Metastatic Breast Carcinoma in the Brain (tissue), 10 donors: ENCODE data around the gene SPATA48.

- PRO-cap, 10 experiments = peak in 1 of 10 experiments; most common plus-strand start chr7:47362164 (in 1)
Measured at GRCh38 chr7:47361515-47362293, 220.2 kb downstream of the TNS3 start.

- PRO-cap, 10 experiments = no peak in any of the 10 experiments
Measured at GRCh38 chr7:47457439-47458057, 124.4 kb downstream of the TNS3 start.

DNA sequence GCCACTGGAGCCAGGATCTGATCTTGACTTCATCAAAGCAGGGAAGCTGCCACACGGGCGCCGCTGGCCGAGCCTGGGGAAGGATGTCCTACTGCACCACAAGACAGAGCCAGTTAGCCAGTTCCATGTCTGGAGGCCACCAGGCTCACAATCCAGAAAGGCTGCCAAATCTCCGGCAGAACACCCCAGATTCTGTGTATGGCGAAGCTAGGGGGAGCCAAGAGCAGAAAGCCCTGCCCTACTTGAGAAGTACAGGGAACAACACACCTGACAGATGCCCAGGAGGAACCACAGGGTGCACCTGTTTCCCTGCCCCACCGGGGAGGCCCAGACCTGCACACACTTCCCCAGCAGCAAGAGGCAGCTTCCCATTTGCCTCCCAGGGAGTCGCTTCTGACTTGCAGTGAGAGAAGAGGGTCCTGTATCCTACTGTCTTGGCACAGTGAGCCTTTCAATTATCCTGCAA is 101.9 kb downstream of the TNS3 start:
- PRO-cap, 10 experiments = no peak in any of the 10 experiments

- PRO-cap, 10 experiments = no peak in any of the 10 experiments
Measured at GRCh38 chr7:47497239-47497908, 84.5 kb downstream of the TNS3 start.

- PRO-cap, 10 experiments = peak in 1 of 10 experiments; most common plus-strand start chr7:47501778 (in 1); most common minus-strand start chr7:47501529 (in 1)
Measured at GRCh38 chr7:47501353-47501846, 80.5 kb downstream of the TNS3 start.

DNA sequence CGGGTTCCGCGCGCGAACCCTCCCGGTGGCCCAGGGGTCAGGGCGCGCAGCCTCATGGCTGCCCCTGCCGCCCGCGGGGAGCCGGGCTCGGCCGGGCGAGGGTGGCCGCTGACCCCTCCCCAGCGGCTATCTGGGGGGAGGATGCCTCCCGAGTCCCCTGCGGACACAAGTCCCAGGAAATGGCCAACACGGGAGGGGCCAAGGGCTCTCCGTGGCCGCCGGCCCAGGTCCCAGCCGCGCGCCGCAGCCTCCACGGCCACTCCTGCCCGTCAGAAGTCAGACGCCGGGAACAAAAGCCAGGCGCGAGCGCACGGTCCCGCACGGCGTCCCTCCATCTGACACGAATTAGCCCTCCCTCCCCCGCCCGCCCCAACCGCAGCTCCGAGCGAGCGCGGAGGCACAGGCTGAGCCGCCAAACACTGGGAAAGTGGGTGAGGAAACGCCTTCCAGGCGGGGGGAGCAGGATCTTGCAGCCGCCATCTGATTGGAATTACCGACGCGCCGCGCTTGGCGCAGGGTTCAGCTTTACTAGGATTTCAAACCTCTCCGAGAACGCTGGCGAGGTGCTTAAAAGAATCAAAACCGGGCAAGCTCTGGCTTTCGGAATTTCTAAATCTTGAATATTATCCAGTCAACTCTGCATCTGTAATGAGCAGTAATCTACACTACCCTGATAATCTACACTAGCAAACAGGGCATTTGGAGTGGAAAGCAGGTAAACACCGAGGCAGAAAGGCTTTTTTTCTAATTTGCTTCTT is 44.7 kb downstream of the TNS3 start:
- PRO-cap, 10 experiments = peak in 6 of 10 experiments; most common plus-strand start position 272 of the sequence (in 4); most common minus-strand start position 347 of the sequence (in 4)

DNA sequence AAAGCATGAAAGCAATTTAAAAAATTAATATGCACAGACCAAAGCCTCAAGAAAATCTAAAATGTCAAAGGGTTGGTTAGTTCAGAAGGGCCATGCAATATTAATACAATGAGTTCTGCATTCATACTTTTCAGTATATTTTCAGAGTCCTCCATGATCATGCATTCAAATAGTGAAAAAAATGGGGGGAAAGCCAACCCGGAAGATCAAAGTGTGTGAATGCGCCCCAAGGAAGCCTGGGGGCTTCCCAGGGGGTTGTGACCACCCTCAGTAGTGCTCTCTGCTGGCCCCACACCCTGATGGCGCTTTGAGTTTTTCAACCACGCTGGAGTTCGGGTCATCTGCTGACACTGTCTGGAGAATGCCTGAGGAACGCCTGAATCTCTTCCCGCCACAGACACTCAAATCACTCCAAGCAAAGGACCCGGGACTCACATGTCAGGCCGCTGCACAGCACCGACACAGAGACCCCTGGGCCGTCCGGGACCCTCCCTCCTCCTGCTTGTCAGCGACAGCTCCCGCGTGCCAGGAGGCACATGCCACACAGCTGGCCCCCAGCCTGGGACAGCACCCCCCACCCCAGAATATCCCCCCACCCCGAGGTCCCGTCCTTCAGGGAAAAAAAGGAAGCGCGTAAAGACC is 1.0 kb downstream of the TNS3 start:
- PRO-cap, 10 experiments = peak in 5 of 10 experiments; most common plus-strand start position 347 of the sequence (in 5); most common minus-strand start position 301 of the sequence (in 1)

- PRO-cap, 10 experiments = no peak in any of the 10 experiments
Measured at GRCh38 chr7:47582832-47583154, 882 bp upstream of the TNS3 start.

DNA sequence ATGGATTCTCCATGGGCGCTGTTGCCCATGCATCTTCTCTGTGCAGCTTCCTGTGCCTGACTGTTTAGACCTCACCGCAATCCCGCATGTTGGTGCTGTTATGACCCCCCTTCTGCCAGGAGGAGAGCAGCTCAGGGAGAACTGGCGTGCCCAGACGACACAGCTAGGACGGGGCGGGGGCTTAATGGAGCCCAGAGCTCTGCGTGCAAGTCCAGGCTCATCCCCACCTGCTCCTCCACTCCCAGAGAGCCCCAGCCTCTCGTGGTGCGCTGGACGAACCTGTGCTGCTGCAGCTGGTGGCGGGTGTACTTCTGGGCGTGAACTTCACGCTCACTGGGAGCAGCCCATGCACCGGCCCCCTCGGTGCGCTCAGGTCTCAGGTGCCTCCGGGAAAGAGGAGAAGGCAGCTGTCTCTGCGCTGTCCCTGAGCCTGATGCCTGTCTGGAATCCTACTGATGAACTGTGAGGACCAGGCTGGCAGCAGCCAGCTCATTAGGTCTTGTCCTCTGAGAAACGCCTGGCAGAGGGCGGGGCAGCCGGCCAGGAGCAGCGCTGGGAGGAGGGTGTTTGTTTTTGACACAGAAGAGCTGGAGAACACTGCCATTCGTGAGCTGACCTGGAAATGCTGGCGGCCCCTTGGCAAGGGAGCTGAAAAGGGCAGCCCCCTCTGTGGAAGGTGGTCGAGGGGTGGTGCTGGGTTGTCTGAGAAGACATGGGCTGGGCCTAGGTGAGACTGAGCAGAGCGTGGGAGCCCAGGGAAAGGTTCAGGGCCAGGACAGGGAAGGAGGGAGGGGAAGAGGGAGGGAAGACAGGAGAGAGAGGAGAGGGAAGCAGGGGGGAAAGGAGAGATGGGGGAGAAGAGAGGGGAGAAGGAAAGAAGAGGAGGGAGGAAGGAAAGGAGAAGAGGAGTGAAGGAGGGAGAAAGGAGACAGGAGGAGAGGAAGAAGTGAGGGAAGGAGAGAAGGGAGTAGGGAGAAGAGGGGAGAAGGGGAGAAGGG is 53.3 kb upstream of the TNS3 start:
- PRO-cap, 10 experiments = peak in 9 of 10 experiments; most common plus-strand start position 603 of the sequence (in 6); most common minus-strand start position 464 of the sequence (in 8)

GRCh38 chr7:47973753-47974201 is 5.6 kb downstream of the HUS1 start:
- PRO-cap, 10 experiments = no peak in any of the 10 experiments

DNA sequence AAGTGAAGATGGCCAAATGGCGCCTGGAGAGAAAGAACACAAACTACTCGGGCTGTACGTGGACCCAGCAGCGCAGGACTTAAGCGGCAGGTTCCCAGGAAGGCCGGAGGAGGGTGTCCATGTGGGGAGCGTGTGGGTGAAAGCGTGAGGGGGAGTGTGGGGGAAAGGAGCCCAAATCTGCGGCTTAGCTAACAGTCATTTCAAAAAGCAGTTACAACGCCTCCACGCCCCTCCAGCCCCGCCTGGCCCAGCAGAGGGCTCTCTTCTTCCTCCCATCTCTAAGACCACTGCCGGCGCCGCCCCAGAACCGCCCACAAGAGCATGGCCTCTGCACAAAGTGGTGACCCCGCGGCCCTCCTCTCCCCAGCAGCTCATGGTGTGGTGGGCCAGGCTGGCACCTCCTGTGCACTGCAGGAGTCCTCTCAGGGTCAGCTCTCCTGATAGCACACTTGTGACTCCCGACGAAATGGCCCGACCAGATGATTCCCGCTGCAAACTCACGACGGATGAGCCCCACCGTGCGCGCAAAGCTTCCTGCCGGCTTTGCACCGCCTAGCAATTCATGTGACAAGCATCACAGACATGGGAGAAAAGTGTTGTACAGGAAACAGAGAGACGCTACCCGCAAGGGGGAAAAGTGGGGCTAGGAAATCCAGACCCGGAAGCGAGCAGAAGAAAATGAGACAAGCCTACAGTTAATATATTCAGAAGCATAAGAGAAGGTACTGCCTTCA is 12.4 kb upstream of the HUS1 start:
- PRO-cap, 10 experiments = peak in 4 of 10 experiments; most common plus-strand start position 314 of the sequence (in 2); most common minus-strand start position 499 of the sequence (in 2)

DNA sequence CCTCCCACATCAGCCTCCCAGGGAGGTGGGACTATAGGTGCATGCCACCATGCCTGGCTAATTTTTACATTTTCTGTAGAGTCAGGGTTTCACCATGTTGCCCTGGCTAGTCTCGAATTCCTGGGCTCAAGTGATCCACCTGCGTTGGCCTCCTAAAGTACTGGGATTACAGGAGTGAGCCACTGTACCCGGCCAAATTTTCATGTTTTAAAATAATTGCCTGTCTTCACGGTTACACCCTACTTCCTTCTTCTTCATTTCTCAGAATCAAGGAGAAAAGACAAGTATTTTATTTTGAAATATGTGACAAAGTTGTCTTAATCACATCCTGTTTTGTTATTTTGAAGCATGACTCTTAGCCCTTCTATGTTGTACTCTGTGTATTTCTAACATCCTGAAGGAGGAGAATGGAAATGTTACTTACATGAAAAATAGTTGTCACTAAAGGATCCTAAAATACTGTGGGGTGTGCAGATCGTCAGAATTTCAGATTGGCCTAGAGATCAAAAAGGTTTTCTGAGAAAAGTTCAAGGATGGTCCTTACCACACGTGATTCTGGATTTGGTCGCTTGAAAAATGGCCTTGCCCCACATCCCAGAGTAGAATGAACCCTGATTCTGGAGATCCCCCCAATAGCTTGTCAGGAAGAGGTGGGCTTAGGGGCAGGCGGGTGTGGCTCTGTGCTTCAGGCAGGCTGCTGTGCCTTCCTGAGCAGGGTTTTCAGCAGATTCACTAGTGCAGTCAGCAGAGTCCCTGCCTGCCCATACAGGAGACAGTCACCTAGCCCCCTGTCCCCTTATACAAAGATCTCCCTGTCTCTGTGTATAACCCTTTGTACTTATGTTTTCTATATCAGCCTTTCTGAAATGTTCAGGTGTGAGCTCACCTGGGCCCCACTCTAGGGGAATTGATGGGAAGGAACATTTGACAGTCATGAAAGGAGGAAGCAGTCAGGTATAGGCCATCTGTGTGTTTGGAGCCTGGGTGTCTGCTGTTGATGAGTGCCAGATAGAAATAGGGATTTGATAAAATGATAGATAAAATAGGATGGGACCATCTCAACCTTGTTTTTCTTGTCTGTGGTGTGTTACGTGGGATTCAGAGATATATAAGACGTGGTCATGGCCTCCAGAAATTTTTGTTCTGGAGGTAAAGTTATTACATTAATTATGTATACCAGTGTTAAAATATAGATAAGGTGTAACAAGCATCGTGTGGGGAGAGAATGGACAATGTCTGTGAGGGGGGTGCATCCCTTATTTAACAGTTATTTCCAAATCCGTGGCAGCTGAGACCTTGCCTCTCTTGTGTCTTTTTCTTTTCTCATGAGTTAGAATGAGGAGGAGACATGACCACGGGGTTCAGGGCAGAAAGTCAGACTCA is 8.8 kb downstream of the UPP1 start:
- PRO-cap, 10 experiments = no peak in any of the 10 experiments

DNA sequence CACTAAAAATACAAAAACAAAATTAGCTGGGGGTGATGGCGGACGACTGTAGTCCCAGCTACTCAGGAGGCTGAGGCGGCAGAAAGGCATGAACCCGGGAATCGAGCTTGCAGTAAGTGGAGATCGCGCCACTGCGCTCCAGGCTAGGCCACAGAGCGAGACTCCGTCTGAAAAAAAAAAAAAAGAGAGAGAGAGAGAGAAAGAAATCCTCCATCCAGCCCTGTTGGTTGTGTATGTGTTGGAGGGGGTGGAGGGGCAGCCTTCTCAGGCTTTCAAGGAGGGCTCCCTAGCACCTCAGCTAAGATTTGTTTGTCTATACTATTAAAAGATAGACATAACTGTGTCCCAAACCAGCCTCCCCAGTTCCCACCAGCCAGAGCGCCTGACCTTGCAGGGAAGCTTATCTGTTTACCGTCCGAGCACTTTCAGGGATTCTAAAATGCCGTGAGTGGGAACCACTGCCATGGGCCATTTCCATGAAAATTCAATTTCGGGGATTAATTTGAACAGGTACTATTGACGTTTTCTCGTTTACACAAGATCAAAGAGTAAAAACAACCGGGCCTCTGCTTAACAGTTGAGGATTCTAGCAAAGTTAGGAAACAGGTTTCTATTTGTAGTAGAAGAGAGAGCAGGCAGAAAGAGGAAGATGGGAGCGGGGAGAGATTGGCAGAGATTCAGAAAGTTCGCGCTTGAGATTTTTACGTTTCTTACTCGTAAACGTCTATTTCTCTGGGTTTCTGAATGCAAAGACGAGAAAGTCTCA is 800 bp upstream of the VWC2 start:
- PRO-cap, 10 experiments = no peak in any of the 10 experiments

GRCh38 chr7:49774972-49775628 is 1.7 kb downstream of the VWC2 start:
- PRO-cap, 10 experiments = no peak in any of the 10 experiments

DNA sequence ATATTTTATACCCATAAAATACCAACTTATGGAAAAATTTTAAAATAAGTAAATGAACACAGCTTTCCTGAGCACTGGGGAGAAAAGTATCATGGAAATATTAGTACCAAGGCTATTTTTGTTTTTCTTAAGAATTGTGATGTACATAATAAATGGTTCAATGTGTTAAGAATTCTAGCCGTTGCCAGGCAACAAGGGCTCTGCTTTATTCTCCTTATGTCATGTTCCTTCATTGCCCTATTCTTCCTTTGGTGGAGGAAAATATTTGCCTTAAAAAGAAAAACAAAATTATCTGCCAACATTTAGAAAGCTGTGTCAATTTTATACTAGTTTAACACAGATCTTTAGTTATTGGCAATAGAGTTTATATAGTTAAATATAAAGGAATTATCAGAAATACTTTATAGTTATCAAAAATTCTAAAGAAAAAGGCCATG is at the start of gene SPATA48:
TSS of gene SPATA48 (plus strand) at position 232 of the 437 bp plus-strand sequence.
- PRO-cap, 10 experiments = no peak in any of the 10 experiments

DNA sequence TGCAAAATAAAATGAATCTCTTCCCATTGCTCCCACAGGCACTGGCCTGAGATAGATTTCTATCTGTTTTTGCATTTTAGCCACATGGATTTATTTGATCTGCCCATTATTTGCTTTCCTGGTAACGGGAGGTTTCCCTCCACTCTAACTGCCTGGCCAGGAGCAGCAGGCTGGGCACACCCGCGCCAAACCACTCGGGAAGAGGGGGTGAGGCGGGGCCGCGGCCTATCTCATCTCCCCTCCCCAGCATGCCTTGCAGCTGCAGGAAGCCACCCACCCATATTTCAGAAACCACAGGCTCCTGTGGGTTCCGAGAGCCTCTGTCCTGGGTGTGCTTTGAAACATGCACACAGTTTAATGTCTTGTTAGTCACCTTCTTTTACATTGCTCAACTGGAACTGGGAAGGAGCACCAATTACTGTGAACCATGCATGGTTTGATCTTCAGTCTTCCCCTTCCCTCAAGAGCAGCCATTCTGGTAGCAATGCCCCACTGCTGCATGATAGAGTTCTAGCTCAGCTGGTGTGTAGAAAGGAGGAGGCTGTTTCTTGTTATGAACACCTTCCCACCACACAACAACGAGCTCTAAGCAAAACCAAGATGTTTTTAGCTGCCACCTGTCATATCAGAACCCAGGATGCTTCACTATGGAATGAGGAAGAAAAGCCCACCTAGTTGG is 37.6 kb upstream of the IKZF1 start:
- PRO-cap, 10 experiments = peak in 1 of 10 experiments; most common plus-strand start position 384 of the sequence (in 1); most common minus-strand start position 202 of the sequence (in 1)

DNA sequence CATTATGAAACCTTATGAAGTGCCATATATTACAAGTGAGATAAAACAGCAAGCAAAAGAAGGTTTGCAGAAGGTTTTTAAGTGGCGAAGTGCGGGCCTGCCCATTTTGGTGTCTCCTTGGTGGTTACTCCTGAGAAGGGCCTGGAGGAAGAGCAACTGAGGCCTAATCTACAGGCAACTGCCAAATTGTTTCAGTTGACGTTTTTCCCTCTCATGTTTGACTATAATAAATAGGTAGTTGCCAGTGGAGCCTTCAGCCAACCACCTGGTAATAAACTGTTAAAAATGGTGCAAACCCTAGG is 3.6 kb downstream of the IKZF1 start:
- PRO-cap, 10 experiments = no peak in any of the 10 experiments

GRCh38 chr7:50310036-50310979 is 5.8 kb downstream of the IKZF1 start:
- PRO-cap, 10 experiments = no peak in any of the 10 experiments

GRCh38 chr7:50314966-50315585 is 10.6 kb downstream of the IKZF1 start:
- PRO-cap, 10 experiments = no peak in any of the 10 experiments

- PRO-cap, 10 experiments = peak in 1 of 10 experiments; most common plus-strand start chr7:50655002 (in 1)
Measured at GRCh38 chr7:50654748-50655277, 89.6 kb upstream of the DDC start.